ENCODE measurements around a stretch of chr5.

GRCh38 chr5:38909278-38910084 lies 63.7 kb downstream of the OSMR start:
- PRO-cap: no peak
- CAGE, long polyA plus RNA: no peak

GRCh38 chr5:39073098-39073281 lies 1.2 kb downstream of the RICTOR start:
- PRO-cap: unidirectional peak, plus-strand start at chr5:39073168
- CAGE, long polyA plus RNA: no peak

- PRO-cap: no peak
- CAGE, long polyA plus RNA: no peak
These were observed 24.8 kb downstream of the FYB1 start for GRCh38 chr5:39194330-39195236.

GRCh38 chr5:39202297-39203223 lies 16.8 kb downstream of the FYB1 start:
- PRO-cap: no peak
- CAGE, long polyA plus RNA: start-site peak on the minus strand at chr5:39203015-39203122, 11 and 24 reads in 2 replicates

GRCh38 chr5:39363122-39363787 lies 1.0 kb downstream of the C9 start:
- PRO-cap: no peak
- CAGE, long polyA plus RNA: no peak

GRCh38 chr5:39373677-39374128 lies 9.4 kb upstream of the C9 start:
- PRO-cap: no peak
- CAGE, long polyA plus RNA: no peak

DNA sequence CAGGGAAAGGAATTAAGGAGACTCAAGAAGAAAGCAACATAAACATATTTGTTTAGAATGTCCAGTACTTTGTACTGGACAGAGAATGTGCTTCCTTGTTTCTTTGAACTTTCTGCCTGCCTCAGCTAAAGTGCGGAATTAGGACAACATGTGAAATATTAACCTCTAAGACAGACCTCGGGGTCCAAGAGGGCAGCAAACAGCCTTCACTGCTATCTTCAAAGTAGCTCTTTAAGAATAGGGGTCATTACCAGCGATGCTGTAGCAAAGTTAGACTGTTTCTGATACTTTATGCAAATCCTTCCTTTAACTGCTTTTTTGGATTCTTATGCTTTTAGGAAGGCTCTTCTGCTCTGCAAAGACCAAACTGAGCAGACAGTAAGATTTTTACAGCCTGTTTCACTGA lies 24.0 kb downstream of the DAB2 start:
- PRO-cap: no peak
- CAGE, long polyA plus RNA: no peak

DNA sequence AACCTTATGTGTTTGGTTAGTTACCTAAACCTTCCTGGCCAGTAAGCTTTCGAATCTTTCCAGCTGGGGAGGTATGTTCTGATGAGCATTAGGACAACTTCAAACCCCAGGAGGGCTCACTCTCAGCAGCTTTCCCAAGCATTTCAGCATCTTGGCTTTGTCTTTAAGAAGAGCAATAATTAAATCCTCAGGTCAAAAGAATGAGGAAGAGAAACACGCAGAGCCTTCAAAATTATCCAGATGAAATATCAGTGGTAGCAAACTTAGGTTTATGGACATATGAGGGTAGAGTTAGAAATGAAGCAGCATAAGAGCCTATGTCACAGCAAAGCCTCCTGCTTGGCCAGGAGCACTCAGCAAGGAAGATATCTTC lies 2.5 kb downstream of the DAB2 start:
- PRO-cap: no peak
- CAGE, long polyA plus RNA: no peak

GRCh38 chr5:39760570-39760978 lies 335.8 kb upstream of the DAB2 start:
- PRO-cap: no peak
- CAGE, long polyA plus RNA: no peak

- PRO-cap: no peak
- CAGE, long polyA plus RNA: no peak
These were observed 613.2 kb upstream of the DAB2 start for GRCh38 chr5:40038021-40038314.

- PRO-cap: no peak
- CAGE, long polyA plus RNA: no peak
These were observed 541.7 kb upstream of the PTGER4 start for GRCh38 chr5:40137975-40138475.

- PRO-cap: no peak
- CAGE, long polyA plus RNA: no peak
These were observed 358.1 kb upstream of the PTGER4 start for GRCh38 chr5:40321701-40321932.

- PRO-cap: no peak
- CAGE, long polyA plus RNA: no peak
These were observed 273.8 kb upstream of the PTGER4 start for GRCh38 chr5:40405881-40406404.

DNA sequence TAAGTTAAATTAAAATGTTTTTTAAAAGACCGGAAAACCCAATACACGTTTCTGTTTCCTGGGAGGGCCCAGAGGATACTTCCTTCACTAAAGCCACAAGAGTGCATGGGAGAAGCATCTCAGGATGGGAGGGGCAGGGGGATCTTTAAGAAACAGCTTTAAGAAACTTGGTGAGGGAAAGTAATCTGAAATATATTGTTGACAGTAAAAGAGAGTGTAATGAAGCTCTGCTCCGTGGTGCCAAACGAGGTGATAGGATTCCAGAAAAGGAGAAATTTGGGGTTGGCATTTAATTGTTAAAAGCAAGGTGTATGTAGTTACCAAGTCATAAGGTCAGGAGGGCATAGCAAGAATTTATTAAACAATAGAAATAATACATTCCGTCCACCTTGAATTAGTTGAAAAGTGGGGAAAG lies 164.6 kb upstream of the PTGER4 start:
- PRO-cap: no peak
- CAGE, long polyA plus RNA: no peak

DNA sequence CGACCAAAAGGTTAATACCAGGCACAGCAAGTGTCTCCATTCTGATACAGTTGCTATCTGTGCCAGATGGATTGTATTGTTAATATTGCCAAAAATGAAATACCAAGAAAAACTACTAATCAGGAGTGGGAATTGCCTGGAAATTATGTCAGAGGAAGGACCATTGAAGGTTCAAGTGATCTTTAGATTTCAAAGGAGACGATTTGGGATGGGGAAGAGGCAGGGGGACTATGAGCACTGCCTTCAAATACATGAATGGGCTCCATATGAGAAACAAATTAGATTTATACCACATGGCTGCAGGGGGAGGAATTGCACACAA lies 95.9 kb upstream of the PTGER4 start:
- PRO-cap: no peak
- CAGE, long polyA plus RNA: no peak

GRCh38 chr5:40584223-40584600 lies 95.5 kb upstream of the PTGER4 start:
- PRO-cap: no peak
- CAGE, long polyA plus RNA: no peak

DNA sequence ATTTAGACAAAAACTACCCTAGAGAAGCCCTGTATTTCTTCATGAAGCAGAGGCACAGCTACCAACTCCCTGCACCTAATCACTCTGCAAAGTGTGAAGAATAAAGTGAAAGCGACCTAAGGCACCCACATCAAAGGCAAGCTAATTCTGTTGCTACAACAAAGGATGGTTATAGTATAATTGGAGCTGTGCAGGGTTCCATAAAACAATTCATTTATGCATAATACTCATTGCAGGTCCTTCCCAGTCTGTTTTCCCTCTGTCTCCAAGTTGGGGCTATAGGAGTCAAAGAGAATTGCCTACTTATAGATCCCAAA lies 56.2 kb upstream of the PTGER4 start:
- PRO-cap: no peak
- CAGE, long polyA plus RNA: no peak

DNA sequence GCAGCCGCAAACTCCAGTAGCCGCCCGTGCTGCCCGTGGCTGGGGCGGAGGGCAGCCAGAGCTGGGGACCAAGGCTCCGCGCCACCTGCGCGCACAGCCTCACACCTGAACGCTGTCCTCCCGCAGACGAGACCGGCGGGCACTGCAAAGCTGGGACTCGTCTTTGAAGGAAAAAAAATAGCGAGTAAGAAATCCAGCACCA lies 231 bp downstream of the PTGER4 start:
- PRO-cap: no peak
- CAGE, long polyA plus RNA: no peak

DNA sequence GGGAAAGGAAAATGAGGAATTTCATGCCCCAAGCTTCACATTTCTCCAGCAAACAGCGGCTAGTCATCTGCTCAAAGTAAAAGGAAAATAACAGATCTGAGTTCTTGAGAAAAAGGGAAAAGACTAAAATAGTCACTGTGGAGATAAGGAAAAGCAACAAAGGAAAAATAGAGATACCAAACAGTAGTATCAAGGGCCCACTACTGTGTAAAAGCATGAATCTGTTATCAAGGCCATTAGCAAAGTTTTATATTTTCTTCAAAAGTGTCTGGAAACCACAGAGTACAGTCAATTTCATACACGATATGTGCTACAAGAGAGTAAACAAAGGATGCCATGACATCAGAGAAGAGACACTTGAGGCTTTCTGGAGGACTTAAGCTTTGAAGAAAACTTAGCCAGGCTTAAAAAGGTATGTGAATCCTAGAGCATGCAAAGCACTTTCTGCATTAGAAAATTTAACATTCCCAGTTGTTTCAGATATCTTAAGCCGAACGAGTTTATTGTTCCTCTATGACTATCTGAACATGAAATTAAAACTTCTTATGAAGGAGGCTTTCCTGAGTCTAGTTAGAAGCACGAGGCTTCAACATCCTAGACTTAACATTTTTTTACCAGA lies 1.3 kb downstream of the TTC33 start:
- PRO-cap: no peak
- CAGE, long polyA plus RNA: no peak

DNA sequence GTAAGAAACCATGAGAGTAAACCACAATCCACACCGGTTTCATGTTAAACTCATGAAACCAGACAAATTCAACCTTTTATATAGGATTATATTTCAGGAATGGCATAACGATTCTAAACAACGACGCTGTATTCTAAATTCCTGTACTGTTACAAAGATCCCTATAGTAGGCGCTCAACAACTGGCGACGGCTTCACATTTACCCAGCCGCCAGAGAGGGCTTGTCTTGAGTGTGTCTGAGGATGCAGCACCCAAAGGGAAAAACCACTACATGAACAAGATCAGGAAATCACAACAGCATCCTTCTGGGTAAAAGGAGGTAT lies 806 bp downstream of the TTC33 start:
- PRO-cap: unidirectional peak, plus-strand start at position 196 of the sequence
- CAGE, long polyA plus RNA: no peak